ENCODE measurements around a stretch of chr2.

DNA sequence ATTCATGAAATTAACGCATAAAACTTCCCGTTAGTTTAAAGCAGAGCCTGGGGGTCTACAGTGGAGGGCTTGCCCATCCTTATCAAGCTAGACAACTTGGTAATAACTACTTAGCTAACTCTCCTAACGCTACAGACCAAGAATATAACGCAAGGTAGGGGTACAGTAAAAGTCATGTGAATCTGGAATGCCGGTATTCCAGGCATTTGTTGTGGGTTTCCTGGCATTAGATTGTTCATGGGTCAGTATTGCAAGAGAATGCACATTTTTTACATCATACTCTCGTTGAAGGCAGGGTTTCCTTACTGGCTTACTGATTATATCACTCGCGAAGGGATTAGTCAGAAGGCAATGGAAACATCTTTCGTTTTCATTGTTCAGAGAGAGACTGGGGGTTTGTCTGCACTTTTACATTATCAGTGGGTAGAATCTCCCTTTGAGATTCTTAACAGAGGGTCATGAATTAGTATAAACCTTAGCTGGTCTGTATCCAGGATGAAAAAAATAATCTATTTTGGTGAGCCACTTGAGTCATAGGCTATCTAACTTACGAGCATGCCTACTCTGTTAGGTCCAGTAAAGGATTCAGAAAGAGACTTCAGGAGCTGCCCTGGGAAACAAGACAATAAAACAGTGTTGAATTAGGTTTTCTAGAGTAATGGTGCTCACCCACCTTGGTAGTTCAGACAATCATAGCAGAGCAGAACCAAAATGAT, 229.4 kb upstream of the EPAS1 start:
- PRO-cap: no peak

- PRO-cap: bidirectional peak, plus-strand start at chr2:46276237, minus-strand start at chr2:46276099
Measured at GRCh38 chr2:46275788-46276428, 21.3 kb upstream of the EPAS1 start.

DNA sequence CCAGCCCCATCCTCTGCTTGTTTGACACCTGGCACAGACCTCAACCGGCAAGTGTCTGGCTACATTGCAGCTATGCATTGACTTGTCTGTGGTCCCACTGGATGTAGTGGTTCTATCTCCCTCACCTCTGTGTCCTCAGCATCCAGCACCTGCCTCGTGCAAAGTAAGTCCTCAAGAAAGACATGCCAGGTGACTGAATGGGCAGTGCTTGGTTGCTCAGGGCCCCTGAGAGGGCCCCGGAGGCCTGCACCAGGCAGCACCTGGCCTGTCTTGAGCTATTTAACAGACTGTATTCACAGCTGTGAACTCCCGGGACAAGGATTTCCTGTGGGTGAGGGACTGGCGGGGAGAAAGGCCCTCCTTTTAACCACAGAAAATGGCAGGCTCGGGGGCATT, 19.9 kb upstream of the EPAS1 start:
- PRO-cap: no peak

DNA sequence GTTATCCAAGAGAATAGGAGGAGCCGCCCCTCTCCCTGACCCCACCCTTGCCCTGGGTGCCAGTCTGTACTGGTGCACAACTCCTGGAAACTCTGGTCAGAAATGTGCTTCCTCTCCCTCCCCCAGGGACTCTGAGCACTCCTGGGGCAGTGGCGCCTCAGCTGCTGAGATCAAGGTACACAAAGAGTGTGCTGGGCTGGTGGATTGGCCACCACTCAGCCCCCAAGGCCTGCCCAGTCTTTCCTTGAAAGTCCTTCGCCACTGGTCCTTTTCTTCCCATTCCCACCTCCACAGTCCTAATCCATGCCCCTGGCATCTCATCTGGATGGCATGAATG, 19.6 kb upstream of the EPAS1 start:
- PRO-cap: no peak

- PRO-cap: bidirectional peak, plus-strand start at chr2:46315241, minus-strand start at chr2:46315231; bidirectional peak, plus-strand start at chr2:46315697, minus-strand start at chr2:46315556
Measured at GRCh38 chr2:46314996-46315847, 18.0 kb downstream of the EPAS1 start.

DNA sequence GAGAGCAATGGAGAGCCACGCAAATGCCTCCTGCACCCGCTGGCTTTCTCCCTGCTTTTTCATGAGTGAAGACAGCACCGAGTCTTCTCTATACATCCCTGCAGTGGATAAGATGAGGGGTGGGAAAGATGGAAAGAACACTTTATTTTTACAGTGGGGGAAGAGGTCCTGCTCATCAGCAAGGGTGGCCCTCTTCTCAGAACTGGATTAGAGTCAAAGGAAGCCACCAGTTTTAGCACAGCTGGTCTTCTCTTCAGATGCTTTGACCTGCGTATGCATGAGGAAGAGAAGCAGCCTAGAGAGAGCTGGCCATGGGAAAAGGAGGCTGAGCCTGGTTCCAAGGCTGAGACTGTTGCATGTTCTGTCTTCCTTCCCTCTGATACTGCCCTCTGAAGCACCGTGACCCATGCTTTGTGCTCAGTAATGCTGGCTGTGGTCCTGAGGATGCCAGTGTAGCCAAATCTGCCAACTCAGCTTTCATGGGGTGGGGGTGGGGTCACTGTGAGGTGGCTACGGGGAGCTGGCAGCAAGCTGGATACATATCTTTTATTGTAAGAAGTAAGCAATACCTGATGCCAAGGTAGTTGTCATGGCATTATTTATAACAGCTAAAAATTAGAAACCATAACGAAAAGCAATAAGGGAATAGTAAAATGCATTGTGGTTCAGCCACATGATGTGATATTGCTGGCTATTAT, 41.4 kb downstream of the EPAS1 start:
- PRO-cap: no peak

GRCh38 chr2:46356492-46356951, 59.3 kb downstream of the EPAS1 start:
- PRO-cap: unidirectional peak, plus-strand start at chr2:46356708

- PRO-cap: no peak
Measured at GRCh38 chr2:46376326-46377189, 79.4 kb downstream of the EPAS1 start.

GRCh38 chr2:46377190-46378273, 80.3 kb downstream of the EPAS1 start:
- PRO-cap: no peak

- PRO-cap: no peak
Measured at GRCh38 chr2:46387231-46388212, 90.3 kb downstream of the EPAS1 start.

DNA sequence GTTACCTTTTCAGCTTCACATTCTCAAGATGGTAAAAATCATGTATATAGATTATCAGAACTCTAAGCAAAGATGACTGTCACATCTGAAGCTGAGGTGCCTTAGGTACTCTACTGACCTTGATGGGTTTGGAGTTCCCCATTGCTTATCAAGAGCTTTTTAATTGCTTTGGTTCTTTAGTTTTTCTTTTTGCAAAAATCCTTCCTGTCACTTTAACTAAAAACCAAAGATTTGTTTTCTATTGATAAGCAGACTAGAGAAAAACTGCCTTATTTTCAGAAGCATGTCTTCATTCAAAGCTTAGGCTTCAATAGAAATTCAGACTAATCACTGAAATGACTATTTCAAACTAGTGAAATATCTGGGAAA, 33.5 kb downstream of the PIGF start:
- PRO-cap: no peak

GRCh38 chr2:46847765-46848362, 67.7 kb downstream of the MCFD2 start:
- PRO-cap: no peak

GRCh38 chr2:46848994-46849441, 66.6 kb downstream of the MCFD2 start:
- PRO-cap: no peak

- PRO-cap: no peak
Measured at GRCh38 chr2:46866792-46867287, 48.8 kb downstream of the MCFD2 start.

DNA sequence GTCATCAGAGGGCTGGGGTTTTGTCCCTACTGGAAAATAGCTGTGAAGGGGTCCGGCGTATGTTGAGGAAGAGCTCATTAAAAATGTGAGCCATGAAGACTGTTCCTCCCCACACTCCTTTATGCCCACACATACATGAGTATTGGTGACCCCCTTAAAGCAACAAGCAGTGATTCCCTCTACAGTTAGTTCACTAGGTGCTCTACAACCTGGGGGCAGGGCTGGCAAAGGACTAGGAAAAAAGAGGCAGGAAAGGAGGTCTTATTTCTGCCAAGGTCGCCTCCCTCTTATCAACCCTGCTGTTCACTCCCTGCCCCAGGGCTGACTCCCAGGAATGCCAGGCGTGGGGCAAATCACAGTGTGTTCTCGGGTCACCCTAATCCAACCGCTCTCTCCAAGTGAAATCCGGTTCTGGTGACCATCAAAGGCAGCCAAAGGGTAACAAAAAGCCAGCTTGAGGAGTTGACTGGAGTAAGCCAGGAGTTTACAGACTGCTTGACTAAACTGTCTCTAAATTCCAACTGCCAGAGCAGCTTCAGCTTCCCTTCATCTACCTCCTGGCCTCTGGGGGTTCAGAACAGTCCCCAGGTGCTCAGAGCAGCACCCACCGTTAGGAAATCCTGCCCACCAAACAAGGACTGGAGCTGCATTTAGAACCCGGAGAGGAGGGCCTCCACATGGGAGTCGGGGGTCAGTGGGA, 1.5 kb upstream of the TTC7A start:
- PRO-cap: no peak

DNA sequence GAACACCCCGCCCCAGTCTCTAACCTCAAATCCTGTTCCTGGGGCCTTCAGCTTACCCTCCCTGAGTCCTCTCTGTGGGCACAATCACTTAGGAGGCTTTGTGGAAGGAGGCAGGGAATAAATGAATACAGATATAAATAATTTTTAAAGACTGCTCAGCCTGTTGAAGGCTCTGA, 1.2 kb downstream of the TTC7A start:
- PRO-cap: no peak

- PRO-cap: no peak
Measured at GRCh38 chr2:46957293-46957997, 16.4 kb downstream of the TTC7A start.

DNA sequence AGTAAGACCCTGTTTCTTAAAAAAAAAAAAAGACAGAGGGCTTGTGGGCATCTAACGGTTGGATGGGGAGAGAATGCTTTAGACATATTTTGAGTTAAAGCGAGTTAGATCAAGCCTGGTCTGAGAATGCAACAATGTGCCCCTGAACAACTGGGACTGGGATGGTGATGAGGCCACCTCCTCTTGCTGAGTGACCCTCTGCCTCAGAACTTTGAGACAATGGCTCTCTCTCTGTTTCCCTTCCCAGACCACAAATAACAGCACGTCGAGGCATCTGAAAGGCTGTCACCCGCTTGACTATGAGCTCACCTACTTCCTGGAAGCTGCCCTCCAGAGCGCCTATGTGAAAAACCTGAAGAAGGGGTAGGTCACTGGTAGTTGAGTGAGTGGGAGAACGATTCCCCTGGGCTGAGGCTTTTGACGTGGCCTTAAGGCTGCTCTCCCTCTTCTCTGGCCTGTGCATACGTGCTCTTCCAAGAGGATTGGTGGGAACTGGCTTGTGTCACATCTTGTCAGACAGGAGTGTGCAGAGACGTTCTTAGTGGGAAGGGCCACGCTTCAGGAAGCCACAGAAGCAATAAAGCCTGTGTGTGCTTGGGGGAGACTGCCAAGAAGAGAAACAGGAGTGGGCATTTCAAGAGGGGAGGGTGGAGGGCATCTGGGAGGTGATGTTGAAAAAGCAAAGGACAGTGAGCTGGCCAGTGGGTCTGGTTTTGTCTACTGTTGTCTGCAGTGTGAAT, 37.7 kb downstream of the TTC7A start:
- PRO-cap: no peak

DNA sequence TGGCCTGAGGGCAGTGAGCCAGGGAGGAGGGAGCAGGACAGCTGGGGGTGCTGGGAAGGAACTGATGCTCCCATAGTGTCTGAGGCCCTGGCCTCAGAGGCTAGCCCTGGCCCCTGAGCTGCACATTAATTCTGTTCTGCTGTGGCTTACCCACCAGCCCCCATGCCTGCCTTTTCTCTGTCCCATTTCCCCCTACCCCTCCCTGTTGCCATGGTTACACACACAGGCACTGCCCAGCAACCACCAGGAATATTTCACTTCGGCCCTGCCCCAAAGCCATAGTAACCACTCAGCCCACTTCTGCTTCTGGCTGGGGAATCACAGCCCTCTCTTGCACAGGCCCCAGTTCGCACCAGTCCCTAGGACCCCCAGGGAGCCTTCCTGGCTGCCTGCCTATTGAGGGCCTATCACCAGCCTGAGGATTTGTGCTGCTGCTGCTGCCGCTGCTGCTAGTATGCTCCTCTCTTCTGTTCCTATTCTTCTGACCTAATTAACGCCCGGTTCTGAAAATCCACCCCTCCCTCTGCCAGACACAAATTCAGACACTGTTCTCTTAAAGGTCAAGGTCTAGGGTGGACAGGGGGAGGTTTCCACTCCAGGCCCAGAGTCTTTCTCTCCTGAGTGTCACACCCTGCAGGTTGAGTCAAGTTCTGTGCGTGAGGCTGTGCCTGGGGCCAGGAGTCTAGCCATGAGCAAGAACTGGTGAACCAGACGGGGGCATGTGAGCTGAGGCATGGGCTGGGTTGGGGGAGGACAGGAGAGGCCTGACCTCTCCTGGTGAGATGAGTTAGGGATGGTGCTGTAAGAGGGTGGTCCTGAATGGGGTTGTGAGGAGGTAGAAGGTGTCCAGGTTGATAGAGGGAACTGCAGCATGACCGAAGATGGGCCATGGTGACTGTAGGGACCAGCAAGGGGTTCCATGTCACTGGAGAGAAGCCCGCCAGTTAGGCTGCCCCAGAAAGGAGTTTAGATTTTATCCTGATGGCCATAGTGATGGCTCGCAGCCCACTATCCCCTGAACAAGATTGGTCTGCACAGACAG, 61.9 kb downstream of the TTC7A start:
- PRO-cap: no peak

DNA sequence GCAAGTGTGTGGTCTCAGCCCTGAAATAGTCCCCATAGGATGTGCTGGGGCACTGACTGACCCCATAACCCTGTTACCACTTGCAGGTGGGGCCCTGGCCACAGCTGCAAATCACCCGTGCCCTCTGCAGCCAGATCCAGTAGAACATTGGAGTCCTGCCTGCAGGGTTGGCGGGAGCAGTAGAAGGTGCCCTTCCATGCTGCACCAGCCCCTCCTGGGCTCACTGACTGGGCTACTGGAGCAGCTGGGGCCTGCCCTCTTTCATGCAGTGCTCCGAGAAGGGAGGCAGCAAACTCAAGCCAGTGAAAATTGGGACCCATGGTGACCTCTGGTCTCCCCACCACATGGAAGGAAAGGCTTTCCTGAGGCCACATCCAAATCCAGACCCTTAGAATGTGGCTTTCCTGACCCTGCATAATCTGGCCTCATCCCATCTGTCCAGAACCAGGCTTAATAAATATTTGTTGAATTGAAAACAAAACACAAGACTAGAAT, 87.3 kb downstream of the TTC7A start:
- PRO-cap: no peak